A172 (cell line): Measurements from ENCODE around the genes SEMA3B, HYAL1, MAPKAPK3 and IQCF6.

DNA sequence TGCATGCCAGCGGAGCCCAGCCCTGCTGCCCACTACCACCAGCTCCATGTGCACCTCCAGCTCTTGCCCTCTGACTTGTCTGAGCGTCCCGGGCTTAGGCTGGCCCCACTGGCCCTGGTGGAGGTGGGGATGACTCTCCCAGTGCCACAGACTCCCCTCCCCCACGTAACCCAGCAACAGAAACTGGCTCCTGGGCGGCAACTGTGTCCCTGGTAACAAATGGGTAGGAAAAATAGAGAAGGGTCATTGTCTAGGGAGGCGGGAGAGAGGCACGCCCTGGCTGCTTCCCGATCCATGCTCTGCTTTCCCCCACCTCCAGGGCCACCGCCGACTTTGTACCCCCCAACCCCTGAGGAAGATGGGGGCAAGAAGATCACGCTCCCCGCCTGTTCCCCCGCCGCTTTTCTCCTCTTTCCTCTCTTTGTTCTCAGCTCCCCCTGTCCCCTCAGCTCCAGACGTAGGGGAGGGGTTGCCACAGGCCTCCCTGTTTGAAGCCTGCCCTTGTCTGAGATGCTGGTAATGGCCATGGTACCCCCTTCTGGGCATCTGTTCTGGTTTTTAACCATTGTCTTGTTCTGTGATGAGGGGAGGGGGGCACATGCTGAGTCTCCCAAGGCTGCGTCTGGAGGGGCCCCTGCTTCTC lies 10.8 kb upstream of the SEMA3B start:
- RAMPAGE, long total RNA: no peak

DNA sequence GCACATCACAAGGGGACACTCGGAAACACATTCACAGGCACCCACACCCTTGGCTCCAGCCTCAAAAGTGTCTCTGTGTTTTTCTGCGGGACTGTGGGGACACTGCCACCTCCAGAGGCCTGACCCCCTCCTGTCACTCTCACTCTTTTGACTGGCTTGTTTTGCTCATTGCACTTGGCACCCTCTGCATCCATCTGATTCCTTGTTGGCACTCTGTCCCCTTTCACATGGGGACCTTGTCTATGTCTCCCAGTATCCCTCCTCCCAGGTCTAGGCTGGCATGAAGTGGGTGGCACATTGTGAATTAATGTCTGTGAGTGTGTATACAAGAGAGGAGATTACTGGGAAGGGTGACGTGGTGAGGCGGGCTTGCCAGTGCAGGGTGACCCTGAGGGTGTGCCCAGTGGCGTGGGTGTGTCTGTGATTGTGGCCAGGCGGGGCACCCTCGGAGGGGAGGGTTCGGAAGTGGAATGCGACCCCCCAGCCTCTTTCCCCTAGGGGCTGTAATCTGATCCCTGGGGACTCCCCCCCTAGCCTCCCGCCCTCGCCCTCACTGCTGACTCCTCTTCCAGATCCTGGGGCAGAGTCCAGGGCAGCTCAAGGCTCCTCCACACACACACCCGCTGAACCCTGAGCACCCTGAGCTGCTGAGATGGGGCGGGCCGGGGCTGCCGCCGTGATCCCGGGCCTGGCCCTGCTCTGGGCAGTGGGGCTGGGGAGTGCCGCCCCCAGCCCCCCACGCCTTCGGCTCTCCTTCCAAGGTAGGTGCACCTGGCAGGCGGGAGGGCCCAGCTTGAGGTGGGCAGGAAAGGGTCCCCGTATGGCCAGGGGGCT lies at the start of gene SEMA3B:
Gene SEMA3B, plus strand, starts transcription at position 559 of the 834 bp plus-strand sequence.
- RAMPAGE, long total RNA: no peak

- RAMPAGE, long total RNA: no peak
Measured at GRCh38 chr3:50269598-50270347, 826 bp downstream of the SEMA3B start.

DNA sequence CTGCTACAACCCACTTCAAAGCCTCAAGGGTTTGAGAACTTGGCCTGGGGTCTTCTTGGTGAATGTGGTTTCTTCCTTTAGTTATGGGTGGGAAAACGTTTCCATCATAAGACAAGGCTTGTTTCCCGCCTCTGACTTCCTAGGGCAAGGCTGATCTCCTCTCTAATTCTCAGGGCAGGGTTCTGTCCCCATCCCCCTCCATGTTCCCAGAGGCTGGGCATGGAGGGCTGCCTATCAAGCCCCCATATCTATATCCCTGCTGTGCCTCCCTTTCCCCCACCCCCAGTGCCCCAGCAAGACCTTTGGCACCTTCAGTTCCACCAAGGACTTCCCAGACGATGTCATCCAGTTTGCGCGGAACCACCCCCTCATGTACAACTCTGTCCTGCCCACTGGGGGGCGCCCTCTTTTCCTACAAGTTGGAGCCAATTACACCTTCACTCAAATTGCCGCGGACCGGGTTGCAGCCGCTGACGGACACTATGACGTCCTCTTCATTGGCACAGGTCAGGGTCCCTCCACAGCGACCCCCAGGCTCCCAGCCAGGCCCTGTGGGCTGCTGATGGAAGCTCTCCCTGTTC lies 4.7 kb upstream of the LSMEM2 start:
- RAMPAGE, long total RNA: no peak

DNA sequence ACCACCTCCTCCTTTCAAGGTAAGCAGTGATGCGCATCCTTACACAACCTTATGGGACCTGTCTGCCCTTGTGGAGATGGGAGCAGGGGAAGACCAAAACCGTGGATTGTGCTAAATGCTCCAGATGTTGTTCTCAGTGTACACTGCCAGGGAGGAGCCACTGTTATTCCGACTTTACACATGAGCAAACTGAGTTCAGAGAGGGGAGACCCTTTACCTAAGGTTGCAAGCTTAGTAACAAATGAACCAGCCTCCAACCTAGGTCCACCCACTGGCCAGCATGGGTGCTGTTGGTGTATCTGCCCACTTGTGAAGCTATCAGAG lies 640 bp upstream of the LSMEM2 start:
- RAMPAGE, long total RNA: no peak

GRCh38 chr3:50292899-50293412 lies 727 bp upstream of the IFRD2 start:
- RAMPAGE, long total RNA: no peak

DNA sequence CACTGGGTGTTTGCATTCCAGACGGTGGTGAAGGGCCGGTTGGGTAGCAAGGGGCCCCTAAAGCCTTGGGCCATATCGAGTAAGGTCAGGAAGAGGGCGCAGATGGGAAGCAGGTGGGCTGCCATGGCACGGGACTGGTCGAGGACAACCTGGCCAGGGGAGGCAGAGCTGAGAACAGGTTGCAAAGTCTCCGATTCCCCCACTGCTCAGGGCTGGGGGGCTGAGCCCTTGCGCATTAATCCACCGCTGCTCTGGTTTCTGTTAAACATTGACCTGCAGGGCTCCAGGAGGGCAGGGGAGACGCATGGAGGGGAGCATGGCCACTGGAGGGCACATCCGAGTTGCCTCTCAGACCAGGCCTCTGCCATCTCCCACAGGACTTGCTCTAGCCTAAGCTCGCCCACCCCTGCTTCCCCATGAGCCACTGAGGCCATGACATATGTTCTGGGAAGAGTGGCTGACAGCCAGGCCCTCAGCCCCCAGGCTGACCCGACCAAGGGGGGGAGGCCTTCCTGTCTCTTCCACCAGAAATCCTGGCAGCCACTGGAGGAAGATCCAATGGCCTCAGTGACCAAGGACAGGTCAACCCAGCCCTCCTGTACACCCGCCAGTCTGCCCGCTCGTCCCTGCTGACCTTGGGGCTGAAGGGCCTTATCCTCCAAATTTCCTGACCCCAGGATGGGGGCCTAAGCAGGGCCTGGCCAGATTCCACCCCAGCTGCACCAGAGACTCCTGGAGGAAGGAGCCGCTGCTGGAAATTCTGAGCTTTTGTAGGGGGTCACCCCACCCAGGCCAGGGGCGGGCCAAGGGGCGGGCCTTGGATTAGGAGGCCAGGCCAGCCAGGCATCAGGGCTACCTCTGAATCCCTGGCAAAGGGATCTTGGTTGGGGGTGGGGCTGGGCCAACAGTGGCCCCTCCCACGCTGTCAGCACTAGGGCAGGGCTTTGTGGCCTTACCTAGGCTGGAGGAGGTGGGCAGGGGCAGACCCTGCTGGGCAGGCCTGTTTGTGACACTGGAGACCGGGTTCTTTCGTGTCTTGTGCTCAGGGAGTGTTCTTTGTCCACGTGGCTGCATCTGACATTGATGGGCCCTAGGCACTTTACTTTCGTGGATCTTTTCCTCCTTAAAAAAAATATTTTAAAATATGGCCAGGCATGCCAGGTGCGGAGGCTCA lies at the start of gene HYAL1:
Gene HYAL1, minus strand, starts transcription at position 743 of the 1,174 bp plus-strand sequence.
- RAMPAGE, long total RNA: no peak

DNA sequence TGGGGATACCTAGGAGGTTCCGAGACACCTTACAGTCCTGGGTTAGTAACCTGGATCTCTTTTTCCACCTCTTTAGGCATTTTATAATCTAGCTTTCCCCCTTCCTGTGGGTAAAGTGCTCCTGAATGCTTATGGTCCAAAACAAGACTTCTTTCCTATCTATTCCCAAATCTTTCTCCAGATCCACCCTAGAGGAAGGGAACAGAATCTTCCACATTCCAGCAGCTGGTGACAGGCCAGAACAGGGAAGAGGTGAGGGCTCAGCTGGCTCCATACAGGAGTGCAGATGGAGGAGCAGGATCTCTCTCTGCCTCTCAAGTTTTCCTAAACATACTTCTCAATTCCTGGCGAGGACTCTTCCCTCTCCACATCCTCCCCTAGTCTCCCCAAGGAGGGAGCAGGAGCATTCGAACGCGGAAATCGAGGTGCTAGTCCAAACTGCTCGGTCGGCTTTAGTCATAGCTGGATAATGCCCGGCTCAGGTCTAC lies 4.2 kb downstream of the RASSF1 start:
- RAMPAGE, long total RNA: no peak

GRCh38 chr3:50339696-50340119 lies 928 bp downstream of the RASSF1 start:
- RAMPAGE, long total RNA: no peak

DNA sequence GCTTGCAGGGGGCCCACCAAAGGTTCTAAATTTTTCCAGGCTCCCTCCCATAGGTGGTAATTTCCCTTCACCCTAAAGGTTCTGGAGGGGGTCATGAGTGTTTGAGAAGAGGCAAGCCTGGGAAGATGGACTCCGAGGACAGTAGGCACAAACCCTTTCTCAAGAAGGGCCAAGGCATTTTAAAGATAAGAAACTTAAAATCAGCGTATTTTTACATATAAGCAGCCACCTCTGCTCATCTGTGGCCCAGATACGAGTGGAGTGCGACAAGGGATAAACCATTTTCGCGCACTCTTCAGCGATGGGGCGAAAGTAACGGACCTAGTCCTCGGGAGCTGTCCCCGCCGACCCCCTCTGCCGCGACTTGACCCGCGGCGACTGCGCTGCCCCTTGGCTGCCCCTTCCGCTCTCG lies 510 bp downstream of the RASSF1 start:
- RAMPAGE, long total RNA: no peak

DNA sequence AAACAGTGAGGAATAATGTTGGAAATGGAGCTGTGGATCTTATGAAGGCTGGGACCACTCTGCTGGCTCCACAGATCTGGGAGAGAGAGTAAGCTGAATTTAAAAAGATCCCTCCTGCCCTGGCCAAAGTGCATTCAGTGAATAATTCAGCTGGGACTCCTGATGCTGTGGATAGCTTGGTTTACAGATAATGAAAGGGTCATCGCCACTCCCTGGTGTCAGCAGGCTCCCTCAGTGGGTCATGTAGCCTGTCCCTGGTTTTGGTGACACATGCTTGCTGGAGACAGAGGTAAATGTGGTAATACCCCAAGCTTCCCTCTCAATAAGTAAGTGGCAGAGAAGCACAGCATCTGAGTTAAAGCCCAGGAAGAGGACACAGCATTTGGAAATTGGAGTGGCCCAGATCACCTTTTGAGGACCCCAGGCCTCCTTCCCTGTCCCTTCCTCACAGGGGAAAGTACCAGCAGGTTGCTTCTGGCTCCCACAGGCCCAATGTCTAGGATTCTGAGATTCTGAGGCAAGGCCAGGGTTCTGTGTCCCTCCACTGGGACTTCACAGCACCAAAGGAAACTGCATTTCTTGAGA lies 1.8 kb downstream of the TMEM115 start:
- RAMPAGE, long total RNA: no peak

- RAMPAGE, long total RNA: no peak
Measured at GRCh38 chr3:50605886-50606601, 5.5 kb downstream of the CISH start.

DNA sequence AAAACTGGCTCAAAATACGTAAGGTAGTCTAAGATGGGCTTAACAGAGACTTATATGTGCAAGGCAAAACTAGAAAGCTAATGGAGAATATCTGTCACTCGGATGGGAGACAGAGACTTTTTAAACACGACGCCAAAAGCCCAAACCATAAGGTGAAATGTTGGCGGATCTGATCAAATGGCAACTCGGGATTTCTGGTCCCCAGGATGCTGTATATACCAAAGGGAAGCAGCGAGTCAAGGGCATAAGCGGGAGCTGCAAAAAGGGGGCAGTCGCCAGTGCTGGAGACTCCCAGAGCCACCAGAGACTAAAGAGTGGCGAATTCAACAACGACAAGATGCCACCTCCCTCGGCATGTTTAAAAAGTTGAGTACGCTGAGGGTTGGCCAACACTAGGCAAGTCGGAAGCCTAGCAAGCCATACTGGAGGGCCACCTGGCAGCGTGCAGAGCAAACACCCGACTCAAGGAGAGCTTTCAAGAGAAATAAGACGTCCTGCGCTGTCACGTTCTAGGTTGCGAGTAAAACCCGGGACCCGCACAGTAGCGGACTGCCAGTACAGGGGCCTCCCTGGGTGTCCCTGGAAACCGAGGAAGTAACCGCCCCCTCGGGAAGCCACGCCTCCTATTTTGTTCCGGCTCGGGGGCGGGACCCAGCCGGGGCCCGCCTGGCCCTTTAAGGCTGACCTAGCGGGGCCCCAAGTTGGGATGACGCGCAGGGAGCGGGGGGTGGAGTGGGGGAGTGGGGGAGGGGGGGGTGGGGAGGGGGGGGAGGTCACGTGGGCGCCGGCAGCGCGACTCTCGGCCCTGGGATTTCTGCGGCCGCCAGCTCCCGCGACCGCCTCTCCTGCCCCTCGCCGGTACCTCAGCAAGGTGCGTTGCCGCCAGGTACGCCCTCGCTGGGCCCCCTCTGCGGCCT lies at the start of gene MAPKAPK3:
Gene MAPKAPK3, plus strand, starts transcription at position 796 of the 917 bp plus-strand sequence.
- RAMPAGE, long total RNA: start-site peak on the plus strand centred at position 818 of the sequence, 51 bp wide, 370 and 202 reads in 2 replicates

DNA sequence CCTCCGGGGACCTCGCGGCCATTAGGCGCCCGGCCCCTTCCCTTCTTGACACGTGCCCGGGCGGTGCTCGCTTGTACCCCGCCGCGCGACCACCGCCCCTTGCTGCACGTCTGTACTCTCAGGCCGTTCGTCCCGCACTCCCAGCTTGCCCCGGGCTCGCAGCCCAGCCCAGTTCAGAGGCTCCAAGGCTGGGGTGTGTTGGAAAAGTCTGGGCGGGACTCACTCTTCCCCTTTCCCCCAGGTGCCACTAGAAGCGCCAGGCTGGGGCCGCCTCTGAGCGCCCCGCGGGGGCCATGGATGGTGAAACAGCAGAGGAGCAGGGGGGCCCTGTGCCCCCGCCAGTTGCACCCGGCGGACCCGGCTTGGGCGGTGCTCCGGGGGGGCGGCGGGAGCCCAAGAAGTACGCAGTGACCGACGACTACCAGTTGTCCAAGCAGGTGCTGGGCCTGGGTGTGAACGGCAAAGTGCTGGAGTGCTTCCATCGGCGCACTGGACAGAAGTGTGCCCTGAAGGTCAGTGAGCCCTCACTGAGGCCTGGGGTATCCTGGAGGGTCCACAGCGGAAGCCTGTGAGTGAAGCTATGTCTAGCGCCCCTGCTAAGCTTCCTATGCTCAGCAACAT lies 432 bp downstream of the MAPKAPK3 start:
- RAMPAGE, long total RNA: no peak

DNA sequence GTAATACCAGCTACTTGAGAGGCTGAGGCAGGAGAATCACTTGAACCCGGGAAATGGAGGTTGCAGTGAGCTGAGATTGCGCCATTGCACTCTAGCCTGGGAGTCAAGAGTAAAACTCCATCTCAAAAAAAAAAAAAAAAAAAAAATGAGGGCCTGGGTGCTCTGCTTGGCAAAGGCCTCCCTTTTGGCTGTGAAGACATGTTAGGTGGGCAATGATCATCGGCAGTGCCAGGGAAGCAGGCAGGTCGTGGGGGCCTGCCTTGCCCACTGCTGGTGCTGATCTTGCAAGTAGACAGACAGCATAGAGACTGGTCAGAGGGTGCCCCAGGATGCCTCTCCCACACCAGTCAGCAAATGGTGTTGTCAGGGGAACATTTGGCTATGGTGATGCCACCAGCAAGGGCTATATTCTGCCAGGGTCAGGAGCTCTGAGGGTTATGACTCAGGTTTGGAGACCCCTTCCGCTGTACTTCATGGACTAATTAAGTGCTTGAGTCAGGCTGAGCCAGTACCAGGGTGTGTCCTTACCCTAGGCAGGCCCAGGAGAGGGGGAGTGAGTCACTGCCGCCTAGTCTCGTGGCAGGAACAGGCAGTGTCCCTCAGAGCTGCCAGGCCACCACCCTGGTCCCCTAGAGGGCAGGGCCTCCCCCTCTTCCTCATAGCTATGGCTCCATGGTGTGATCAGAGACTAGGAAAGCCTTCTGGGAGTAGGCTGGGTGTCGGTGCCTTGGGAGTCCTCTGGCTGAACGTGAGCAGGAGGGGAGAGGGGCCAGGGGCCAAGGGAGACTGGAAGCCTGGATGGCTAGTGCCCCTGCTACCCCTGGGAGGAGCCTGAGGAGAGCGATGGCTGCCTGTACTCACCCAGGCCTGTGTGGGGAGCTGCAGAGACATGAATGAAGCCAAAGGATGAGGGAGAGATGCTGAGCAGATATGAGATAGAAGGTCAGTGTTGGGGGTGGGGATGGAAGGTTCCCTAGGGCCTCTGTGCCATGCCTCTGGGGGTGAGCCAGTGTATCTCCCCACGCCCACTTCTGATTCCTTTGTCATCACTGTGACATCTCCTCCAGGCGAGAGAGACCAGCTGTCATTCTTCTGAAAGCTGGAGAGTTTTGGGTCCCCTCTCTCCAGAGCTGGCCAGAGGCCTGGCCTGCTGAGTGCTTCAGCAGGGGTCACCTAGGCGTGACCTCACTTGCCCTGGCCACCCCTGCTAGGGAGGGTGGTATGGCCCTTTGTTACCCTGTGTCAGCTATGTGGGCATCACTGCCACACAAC lies 10.5 kb downstream of the MAPKAPK3 start:
- RAMPAGE, long total RNA: no peak

DNA sequence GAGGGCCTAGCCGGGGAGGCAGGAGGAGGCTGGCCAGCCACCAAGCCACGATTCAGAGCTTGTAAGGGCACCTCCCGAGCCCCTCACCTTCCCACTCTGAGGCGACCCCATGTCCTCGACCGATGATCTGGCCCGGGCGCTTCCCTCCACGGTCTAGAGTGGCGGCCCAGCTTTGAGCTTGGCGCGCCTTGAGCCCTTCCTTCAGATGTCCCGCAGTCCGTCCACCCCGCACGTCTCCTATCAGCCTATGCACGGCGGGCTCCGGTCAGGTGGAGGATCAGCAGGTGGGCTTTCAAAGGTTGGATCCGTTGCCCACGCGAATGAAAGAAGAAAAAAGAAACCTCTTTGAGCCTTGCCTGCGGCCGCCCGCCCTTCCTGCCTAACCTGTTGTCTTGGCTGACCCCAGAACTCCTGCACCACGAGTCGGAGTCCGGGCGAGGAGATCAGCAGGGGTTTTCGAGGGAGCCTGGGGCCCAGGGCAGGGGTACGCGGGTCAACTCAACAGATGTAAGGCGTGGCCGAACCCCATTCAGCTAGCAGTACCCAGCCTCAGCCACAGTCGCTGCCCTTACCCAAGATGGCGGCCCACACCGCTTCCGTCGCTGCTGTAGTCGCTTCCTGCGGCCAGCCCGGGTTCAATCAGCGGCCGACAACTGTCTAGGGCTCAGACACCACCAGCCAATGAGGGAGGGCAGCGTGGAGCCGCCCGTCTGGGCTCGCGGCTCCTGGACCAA lies 470 bp upstream of the MANF start:
- RAMPAGE, long total RNA: no peak

GRCh38 chr3:51393426-51393969 lies 2.4 kb downstream of the RBM15B start:
- RAMPAGE, long total RNA: no peak

- RAMPAGE, long total RNA: no peak
Measured at GRCh38 chr3:51684366-51684829, 13.3 kb downstream of the TEX264 start.

DNA sequence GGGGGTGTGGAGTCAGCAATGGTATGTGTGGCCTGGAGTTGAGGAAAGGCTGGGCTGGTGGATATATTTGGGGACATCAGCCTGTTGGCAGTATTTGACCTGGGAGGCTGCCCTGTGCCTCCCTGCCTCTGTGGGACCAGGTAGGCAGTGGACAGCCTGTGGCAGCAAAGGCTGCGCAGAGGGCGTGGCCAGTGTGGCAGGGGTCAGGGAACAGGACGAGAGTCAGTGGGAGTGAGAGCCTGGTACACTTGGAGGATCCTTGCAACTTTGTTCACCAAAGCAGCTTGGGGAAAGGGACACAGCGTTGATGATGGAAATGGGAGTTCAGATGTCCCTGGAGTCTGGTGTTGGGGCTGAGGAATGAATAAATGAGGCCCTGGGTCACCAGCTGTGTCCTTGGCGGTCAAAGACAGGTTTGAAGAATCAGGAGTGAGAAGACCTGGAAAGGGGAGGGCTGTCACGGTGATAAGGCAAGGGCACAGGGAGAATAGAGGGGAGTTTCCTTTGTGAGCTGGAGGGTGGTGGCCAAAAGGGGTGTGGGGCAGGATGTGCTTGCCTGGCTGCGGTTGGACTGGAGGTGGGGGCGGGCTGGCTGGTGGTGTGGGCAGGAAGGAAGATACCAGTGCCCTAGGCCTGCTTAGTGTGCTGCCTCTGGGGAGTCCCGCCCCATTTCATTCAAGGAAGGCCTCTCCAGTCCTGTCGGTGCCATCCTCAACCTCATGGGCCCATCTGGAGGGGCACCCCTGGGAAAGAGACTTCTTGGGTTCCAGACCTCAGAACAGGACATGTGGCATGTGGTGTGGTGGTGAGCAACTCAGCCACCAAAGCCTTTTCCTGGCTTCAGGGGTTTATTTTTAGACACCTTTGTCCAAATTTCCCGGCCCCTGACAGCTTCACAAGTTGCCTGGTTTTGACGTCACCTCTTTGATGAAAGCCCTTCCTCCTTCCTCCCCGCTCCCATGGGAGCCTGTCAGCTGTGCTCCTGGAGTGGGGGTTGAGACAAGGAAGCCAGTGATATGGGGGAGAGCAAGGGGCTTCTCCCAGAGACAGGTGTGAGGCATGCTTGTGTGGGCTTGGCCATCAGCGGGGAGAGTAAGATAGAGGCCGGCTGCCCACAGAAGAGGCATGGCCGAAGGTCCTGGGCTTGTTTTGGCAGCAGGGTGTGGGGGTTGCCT lies 15.4 kb downstream of the TEX264 start:
- RAMPAGE, long total RNA: no peak

DNA sequence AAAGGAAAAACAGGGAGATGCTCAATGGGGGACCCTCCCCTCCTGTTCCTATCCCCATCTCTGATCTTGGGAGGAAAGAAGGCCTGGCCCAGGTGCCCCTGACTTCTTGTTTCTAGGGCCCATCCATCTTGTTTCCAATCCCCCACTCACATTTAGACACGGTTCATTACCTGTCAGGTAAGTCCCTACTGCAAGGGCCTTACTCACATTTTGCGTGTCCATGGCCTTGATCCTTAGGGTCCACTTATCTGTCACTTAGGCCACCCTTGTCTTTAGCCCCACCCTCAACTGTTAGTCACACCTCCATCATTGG lies at the start of gene IQCF6:
Gene IQCF6, minus strand, starts transcription at position 235 of the 313 bp plus-strand sequence.
- RAMPAGE, long total RNA: no peak